Daoy (cell line): ENCODE measurements around a stretch of chr17.

GRCh38 chr17:48727710-48728583 is 603 bp downstream of the HOXB13 start:
- RAMPAGE, long total RNA: no peak

GRCh38 chr17:48757241-48757748 is 28.7 kb upstream of the HOXB13 start:
- RAMPAGE, long total RNA: no peak

- RAMPAGE, long total RNA: no peak
Measured at GRCh38 chr17:48757749-48758109, 29.2 kb upstream of the HOXB13 start.

GRCh38 chr17:48790379-48790900 is 26.6 kb downstream of the TTLL6 start:
- RAMPAGE, long total RNA: no peak

DNA sequence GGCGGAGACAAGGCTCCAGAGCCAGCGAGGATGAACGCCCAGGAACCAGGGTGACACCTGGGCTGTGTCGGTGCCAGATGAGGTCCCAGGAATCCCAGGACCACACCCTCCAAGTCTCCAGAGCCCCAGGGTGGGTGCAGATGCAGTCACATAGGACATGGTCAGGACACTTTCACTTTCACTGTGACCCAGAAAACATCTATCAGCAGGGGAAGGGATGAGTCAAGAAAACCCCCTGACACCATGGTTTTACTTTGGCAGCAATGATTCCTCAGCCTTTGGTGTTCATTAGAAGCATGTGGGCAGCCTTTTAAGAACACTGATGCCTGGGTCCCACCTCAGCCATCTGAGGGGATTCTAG is 25.4 kb downstream of the TTLL6 start:
- RAMPAGE, long total RNA: no peak

GRCh38 chr17:48909622-48910143 is 1.5 kb downstream of the UBE2Z start:
- RAMPAGE, long total RNA: no peak

GRCh38 chr17:48928777-48929816 is 15.5 kb downstream of the SNF8 start:
- RAMPAGE, long total RNA: no peak

- RAMPAGE, long total RNA: no peak
Measured at GRCh38 chr17:49126283-49126537, 6.4 kb upstream of the B4GALNT2 start.

DNA sequence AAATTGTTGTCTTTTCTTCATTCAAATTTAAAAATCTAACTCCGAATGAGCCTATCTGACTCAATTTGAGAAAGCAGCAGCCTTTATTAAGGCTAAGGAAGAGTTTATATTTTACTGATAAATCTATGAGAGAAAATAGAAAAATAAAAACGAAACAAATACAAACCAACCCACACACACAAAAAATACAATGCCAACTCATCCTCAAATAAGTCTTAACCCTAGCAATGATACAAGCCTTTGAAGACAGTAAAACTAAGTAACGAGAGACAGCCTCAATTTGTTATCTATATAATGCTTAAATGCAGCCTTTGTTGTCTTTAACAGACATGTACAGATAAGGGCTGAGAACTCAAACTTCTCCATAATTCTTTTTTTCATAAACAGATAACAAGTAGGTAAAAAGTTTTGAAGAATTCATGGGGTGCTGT is 63.9 kb upstream of the PHOSPHO1 start:
- RAMPAGE, long total RNA: no peak

DNA sequence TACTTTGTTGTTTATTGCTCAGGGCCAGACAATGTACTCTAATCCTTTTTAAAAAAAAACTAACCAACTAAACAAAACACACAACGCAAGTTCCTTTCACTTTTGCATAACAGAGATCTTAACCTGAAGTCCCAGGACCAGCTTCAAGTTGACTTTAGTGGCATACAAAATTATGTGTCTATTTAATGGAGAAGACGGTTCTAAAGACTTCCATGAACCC is 1.9 kb downstream of the ZNF652 start:
- RAMPAGE, long total RNA: no peak

- RAMPAGE, long total RNA: no peak
Measured at GRCh38 chr17:49508117-49508649, 13.1 kb downstream of the NGFR start.

GRCh38 chr17:49516086-49516614 is 21.1 kb downstream of the NGFR start:
- RAMPAGE, long total RNA: no peak

DNA sequence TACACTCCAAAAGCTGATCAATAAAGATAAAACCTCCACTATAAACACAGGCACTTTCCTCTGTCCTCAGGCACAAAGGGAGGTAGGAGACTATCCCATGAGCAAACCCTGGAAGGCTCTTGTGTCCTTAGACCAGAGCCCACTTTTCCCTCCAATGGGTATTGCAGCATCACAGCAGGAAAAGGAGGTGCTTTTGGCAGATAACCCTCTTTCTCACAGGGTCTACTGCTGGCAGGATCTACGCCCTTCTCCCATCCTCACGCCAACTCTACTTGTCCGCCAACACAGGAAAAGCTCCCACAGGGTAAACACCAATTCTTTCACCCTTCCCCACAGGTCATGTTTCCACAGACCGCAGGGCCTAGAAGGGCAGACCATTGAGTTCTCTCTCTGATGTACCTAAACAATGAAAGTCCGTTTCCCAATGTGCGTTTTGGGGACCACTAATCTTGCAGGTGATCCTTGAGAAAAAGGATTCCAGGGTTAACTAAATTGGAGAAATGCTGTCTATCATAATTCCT is 28.8 kb downstream of the NXPH3 start:
- RAMPAGE, long total RNA: no peak

GRCh38 chr17:49676091-49676752 is 1.7 kb downstream of the SPOP start:
- RAMPAGE, long total RNA: no peak

DNA sequence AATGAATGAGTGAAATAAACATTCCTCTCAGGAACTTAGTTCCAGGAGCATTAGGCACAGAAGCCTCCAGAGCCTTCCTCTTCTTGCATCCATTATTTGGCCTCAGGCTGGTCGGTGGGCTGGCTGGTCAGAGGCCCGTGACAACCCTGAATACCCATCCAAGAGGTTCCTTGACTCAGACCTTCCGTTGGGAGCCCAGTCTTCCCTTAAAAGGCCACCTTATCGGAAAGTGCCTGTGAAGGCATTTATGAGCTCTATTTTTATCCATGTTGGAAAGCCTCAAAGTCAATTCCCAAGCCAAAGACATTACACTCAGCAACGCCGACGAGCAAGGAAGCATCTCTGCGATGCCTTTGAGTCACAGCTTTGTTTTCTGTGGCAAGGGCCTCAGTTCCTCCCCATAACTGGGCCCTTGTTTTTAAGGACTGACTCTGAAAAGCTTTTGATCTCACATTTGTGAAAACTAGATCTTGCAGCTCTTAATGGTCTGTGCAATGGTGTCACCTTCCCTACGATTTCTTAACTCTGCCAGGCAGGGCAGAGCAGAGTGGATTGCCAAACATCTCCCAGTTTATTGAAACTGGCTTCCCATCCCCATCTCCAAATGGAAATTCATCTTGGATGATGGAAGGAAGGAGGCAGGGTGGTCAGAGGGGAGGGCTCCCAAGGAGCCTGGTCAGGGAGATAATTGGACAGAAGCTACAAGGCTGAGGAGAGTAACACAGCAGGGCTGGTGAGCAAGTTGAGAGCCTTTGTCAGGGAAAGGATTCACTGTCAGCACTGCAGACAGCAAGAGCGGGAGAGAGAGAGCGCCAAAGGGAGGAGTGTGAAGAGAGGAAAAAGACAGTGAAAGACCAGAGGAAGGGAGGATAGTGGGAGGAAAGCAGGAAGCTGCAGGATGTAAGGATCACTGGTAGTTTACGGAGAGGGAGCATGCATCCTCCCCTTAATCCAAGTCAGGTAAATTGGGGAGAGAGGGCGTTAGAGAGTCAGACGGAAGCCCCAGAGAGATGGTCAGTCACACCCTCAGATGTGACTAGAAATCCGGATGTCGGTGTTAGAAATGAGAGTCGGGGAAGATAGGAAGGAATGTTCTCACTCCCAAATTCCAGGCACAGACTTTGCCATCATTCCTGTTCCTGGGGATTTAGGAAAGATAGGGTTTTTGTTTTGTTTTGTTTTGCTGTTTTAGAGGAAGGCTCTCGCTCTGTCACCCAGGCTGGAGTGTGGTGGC is 13.5 kb upstream of the SPOP start:
- RAMPAGE, long total RNA: no peak

- RAMPAGE, long total RNA: no peak
Measured at GRCh38 chr17:49717347-49718360, 9.9 kb upstream of the SLC35B1 start.

DNA sequence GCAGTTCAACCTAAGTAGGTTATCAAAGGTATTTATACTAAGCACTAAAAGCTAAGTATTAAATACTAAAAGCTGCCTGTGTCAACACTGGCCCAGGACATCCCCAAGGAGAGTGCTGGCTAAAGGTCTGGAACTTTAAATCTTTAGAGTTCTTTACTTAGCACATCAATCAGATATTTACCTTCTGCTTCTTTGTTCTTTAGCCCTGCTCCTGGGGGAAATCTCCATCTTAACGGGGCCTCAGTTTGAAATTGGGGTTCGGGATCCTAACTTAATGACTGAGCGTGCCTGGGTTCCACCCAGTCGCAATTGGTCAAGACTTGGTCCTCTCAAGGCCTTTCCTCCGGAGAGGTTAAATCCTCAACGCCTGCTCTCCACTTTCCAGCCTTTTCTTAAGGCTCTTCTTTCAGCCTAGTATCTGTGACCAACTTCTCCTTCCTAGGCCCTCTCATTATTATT is 1.1 kb upstream of the KAT7 start:
- RAMPAGE, long total RNA: no peak

DNA sequence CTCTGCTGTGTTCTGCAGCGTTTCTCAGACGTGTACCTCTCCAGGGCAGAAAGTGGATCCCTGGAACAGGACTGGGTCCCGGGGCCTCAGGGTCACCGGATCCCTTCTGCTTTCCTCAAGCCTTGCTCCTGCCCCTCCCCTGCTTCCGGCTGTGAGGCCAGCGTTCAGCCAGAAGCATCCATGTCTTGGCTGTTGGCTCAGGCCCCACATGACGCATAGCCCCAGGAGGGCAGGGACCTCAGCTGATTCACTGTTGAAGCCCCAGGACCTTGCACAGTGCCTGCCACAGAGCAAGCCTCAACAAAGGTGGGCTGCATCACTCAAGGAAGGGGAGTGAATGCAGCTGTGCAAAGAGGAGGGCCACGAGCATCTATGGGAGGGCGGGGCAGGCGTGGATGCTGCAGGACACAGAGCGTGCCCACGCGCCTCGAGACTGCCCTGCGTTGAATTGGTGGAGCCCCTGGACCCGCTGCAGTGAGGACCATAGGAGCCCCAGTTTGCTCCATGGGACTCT is 28.3 kb upstream of the ITGA3 start:
- RAMPAGE, long total RNA: no peak

DNA sequence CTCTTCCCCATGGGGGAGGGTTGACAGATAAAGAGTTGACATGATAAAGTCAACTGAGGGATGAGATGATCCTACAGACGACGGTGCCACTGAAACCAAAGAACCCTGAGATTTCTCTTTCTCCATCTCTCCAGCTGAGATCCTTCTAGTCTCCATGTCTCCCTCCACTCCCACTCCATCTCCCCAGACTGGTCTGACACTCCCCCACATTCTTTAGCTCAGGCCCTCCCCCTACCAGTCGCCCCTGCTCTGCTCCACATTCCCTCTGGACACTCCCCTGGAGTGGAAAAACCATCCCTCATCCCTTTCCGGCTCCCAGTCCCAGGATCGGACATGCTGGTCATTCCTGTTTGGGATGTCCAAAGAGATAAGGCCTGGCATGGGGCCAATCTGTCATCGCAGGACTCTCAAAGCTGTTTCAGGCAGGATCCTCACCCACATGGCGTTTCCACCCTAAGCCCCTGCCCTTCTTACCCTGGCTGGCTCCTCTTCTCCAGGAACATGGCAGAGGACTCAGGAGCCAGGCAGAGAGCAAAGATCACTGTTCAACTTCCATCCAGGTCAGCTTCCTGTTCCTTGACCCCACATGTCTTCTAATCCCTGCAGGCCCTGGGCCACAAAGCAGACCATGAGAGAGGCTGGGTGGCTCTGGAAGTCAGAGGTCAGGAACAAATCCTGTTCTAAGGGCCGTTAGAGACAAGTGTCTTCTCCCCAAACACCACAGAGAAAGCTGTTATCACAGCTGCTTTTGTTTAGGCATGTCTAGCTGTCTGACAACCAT is 2.7 kb upstream of the ITGA3 start:
- RAMPAGE, long total RNA: no peak

- RAMPAGE, long total RNA: no peak
Measured at GRCh38 chr17:50128464-50128999, 1.4 kb downstream of the SAMD14 start.